ENCODE measurements around a stretch of chr2.

DNA sequence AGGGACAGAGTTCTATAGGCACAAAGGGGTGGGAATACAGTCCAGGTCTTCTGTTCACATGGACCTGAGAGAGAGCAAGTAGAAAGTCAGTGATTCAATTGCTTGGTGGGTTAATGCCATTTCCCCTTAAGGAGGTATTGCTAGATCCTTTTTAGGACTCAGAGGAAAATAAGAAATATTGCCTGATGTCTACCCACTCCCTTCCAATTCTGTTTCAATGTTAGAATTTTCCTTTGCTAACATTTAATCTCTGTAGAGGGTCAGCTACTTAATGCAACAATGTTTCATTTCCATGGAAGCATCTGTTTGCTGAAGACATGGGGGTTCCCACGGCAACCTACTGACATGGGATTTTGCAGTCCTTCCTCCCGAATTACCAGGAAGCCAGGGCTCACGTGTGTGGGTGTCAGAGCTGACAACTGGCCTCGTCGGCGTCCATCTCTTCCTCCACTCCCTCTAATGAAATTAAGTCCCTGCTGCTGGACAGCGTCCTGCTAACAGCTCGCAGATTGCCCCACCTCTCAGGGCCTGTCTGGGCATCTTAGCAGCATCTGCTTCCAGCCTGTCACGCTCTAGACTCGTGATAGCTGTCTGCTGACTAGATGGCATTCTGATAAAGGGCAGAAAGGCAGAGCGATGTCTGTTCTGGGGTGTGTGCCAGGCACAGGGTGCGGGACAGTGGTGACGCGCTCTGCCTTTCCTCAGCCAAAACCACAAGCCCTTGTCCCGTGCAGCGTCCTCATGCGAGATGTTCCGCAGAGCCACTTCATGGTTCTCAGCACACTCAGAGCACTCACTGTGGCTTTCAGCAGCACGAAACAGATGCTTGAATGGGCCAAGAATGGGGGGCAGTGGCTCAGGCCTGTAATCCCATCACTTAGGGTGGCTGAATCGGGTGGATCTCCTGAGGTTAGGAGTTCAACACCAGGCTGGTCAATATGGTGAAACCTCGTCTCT lies 161.2 kb downstream of the ARL4C start:
- PRO-cap: bidirectional peak, plus-strand start at position 468 of the sequence, minus-strand start at position 458 of the sequence
- RAMPAGE, long total RNA: no peak

GRCh38 chr2:234449150-234449648 lies 47.7 kb downstream of the ARL4C start:
- PRO-cap: no peak
- RAMPAGE, long total RNA: no peak

DNA sequence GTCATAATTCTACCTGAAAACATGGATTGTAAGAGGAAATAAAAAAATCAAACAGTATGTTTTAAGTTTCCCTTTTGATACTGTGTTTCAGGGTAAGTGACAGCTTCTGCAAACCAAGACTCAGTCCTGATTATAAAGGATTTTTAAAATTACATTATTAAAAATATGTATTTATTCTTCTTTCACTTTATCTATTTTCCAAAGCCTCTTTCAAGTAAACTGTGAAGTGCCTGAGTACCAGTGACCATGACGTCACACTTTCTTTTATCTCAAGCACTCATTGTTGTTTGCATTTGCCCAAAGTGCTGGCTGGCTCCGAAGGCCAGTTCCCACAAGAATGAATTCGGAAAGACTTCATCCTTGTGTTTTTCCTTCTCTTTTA lies 2.7 kb downstream of the ARL4C start:
- PRO-cap: no peak
- RAMPAGE, long total RNA: no peak

DNA sequence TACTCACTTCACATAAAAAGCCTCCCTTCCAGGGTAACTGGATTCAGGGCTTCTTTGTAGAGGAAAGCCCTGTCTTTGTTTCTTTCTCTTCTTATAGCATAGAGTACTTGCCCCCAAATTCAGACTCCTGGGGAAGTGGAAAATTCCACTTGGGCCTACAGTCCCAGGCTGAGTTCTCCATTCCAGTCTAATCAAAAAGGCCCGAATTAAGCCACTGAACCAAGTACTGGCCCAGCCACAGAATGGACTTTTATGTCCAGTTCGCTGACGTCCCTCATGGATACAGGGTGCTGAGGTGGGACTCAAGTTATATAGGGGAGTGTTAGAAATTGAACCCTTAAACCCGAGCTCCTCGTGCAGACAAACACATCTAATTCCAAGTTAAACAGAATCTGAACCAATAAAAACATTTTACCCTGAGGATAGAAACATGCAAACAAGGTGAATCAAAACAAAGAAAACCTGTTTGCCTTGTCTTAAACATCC lies 136.7 kb upstream of the ARL4C start:
- PRO-cap: no peak
- RAMPAGE, long total RNA: no peak

GRCh38 chr2:234847091-234847546 lies 104.7 kb upstream of the SH3BP4 start:
- PRO-cap: no peak
- RAMPAGE, long total RNA: no peak

DNA sequence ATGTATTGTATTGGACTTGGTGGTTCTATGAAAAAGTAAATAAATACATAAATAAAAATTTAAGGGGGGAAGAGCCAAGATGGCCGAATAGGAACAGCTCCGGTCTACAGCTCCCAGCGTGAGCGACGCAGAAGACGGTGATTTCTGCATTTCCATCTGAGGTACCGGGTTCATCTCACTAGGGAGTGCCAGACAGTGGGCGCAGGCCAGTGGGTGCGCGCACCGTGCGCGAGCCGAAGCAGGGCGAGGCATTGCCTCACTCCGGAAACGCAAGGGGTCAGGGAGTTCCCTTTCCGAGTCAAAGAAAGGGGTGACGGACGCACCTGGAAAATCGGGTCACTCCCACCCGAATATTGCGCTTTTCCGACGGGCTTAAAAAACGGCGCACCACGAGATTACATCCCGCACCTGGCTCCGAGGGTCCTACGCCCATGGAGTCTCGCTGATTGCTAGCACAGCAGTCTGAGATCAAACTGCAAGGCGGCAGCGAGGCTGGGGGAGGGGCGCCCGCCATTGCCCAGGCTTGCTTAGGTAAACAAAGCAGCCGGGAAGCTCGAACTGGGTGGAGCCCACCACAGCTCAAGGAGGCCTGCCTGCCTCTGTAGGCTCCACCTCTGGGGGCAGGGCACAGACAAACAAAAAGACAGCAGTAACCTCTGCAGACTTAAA lies 63.4 kb upstream of the SH3BP4 start:
- PRO-cap: no peak
- RAMPAGE, long total RNA: start-site peak on the minus strand centred at position 467 of the sequence, 32 bp wide, 15 reads

DNA sequence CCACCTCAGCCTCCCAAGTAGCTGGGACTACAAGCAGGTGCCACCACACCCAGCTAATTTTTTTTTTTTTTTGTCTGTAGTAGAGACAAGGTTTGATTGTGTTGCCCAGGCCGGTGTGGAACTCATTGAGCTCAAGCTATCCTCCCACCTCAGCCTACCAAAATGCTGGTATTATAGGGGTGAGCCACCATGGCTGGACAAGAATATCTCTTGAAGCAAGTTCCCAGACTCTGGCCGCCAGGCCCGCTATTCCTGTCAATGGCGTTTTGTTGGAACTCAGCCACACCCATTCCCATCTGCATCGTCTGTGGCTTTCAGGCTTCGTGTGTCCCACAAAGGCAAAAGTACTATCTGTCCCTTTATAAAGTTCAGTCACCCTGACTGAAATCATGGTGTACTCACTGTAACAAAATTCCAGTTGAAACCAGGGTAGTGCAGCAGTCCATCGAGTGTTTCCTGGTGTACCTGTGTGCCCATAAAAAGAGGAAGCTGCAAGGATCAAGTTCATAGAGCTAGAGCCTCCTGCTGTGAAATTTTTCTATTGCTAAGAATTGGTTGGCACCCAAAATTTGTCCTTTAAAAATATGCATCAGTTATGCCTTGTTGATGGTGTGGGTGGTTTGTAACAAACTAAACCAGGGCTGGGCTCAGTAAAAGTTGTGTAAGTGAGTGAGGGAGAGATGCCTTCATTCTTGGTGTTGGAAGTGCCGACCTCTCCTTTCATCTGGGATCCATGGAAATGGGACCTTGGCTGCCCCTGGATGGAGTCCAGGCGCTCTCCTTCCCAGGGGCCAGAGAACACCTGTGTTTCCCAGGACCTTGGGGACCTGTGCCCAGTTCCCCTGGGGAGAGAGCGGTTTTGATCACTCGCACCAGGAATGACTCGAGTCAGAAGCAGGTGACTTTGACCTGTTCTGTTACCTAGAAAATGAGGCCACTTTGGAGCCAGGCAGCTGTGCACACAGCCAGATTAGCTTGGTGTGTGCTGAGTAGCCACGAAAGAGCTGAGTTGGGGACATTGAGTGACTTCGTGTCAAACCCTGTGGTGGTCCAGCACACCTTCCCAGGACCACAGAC lies 97.0 kb downstream of the SH3BP4 start:
- PRO-cap: no peak
- RAMPAGE, long total RNA: no peak

DNA sequence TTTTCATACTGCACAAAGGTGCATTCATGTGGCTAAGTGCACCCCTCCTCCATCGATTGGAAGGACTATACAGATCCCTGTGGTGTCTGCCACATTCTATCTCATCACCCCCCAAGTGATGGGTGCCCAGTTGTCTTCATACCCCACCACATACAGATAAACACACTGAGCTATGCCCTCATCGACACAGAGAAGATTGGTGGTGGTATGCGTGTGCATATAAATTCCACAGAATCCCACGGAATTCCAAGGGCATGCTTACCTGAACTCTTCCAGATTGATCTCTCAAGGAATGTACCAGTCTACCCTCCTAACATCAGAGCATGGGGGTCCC lies 107.5 kb upstream of the AGAP1 start:
- PRO-cap: no peak
- RAMPAGE, long total RNA: no peak

GRCh38 chr2:235418823-235419225 lies 75.0 kb upstream of the AGAP1 start:
- PRO-cap: no peak
- RAMPAGE, long total RNA: no peak

GRCh38 chr2:235444246-235444859 lies 49.5 kb upstream of the AGAP1 start:
- PRO-cap: no peak
- RAMPAGE, long total RNA: no peak

- PRO-cap: no peak
- RAMPAGE, long total RNA: start-site peak on the plus strand at chr2:235543221-235543427, 6 reads
These were observed 49.2 kb downstream of the AGAP1 start for GRCh38 chr2:235542687-235543826.

DNA sequence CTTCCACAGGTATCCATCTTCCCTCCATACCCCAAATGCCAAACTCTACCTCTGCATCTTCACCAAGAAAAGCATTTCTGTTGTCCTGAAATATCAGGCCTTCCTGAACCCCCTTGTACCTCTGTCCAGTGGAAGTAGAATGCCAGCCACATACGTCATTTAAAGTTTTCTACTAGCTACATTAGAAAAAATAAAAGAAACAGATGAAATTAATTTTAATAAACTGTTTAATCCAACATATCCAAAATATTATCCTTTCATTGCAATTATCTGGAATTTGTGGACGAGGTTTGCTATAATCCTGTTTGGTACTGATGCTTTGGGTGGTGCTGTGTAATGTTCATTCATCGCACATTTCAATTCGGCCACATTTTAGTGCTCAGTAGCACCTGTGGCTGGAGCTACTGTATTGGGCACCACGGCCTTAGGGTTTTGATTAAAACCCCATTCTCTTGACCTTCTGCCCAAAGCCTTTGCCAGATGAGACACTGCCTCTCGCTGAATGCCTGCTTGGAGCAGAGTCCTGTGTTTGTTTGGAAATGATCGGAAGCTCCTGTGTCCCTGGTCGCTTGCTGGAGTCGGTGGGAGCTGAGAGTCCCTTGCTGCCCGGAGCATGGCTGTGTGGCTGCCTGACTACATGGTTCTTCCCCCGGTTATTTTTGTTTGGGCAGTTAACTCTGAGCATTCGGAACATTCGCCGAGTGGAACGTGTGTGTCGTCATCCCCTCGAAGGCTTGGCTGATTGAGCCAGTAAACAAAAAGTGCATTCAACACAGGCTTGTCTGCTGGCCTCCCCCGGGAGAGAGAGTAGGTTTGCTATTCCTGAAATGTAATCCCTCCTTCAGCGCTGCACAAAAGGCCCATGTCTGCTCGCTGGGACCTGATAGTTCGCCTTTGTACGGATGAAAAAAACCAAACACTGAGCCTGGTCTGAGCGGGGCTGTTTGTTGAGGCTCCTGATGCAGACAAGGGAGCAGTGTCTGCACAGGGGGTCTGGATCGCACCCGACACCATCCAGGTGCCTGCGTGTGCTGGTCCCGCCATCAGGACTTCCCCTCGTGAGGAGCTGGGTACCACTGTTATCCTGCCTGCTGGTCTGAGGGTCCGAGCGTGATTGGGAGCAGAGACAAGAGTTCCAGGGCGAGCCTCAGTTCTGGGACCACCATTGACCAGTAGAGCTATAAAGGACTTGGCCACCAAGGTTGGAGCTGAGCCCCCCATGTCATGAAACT lies 83.5 kb downstream of the AGAP1 start:
- PRO-cap: unidirectional peak, minus-strand start at position 647 of the sequence
- RAMPAGE, long total RNA: no peak

- PRO-cap: unidirectional peak, minus-strand start at chr2:235615121; unidirectional peak, minus-strand start at chr2:235615329
- RAMPAGE, long total RNA: start-site peak on the plus strand at chr2:235614858-235615071, 9 reads
These were observed 121.1 kb downstream of the AGAP1 start for GRCh38 chr2:235614704-235615516.

DNA sequence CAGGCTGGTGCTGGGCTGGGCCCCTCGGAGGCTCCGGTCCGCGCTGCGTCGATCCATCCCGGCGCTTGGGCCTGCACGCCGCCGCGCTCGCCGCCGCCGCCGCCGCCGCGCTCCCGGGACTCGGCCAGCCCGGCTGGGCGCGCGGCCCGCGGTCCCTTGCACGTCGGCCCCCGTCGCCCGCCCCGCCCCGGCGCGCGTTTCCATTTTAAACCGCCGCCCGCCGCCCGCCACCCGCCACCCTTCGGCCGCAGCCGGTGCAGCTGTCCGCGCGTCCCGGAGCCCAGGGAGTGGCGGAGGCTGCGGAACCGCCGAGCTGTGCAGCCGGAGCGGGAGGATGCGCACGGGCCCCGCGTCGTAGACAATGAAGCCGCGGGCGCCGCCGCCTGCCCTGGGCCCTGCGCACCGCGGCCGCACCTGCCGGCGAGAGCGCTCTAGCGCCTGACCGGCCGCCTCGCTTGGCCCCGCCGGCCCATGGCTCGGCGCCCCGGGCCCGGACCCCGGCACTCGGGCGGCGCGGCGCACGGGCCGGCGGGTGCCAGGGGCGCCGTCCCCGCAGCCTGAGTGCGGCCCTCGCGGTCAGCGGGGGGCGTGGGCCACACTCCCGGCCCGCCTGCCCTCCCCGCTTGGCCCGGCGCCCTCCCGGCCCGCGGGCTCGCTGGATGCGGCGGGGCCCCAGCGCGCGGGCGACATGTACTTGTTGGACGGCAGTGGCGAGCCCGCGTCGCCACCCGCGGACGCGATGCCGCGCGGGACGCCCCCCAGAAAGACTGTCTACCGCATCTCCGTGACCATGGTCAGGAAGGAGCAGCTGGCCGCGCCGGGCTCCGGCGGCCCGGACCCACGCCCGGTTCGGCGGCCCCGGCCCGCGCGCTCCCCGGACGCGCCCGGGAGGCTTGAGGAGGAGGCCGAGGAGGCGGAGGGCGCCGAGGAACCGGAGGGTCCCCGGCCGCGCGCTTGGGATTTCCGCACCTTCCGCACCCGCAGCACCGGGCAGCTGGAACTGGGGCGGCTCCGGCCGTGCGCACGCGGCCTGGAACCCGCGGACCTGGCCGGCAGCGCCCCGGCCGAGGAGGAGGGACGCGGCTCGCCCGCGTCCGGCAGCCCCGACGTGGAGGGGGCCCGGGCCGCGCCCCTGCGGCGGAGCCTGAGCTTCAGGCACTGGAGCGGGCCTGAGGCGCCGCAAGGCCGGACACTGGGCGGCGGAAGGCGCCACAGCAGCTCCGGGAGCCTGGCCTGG lies 176.0 kb downstream of the AGAP1 start:
- PRO-cap: unidirectional peak, plus-strand start at position 237 of the sequence
- RAMPAGE, long total RNA: no peak

DNA sequence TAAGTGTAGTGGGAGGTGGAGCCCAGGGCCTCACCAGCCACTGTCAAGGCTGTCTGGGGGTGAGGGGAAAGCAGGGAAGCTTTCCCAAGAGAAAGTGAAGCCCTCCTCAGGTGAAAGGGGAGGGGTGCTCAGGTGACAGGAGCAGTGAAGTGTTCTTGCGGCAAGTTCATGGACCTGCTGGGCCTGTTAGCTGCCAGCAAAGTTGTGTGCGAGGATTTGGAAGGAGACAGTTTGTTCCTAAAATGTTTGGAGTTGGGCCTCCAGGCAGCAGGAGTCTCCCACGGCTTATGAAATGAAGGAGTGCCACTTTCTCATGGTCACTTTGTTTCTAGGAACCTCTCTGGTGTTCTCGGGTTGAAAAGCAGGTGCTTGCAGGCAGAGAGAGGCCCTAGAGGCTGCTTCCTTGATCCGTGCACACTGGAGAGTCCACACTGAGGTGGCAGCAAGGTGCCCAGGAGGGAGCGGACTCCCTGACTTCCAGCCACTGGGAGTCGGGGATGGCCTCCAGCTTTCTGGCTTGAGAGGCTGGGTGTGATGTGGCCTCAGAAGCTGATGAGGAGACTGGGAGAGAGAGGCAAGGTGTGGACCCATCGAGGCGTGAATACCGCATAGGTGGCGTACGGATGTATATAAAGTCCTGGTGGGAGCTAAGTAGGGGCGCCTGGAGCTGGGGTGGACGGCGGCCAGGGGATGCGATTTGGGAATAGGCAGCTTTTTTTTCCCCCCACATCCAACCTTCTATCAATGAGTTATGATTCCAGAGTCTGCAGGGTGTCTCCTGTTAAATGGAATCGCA lies 221.7 kb downstream of the AGAP1 start:
- PRO-cap: no peak
- RAMPAGE, long total RNA: no peak

GRCh38 chr2:236241343-236242104 lies 22.7 kb downstream of the ASB18 start:
- PRO-cap: no peak
- RAMPAGE, long total RNA: no peak

- PRO-cap: no peak
- RAMPAGE, long total RNA: no peak
These were observed 29.6 kb upstream of the IQCA1 start for GRCh38 chr2:236536770-236537401.

GRCh38 chr2:236570383-236570592 lies 663 bp downstream of the ACKR3 start:
- PRO-cap: no peak
- RAMPAGE, long total RNA: no peak

- PRO-cap: no peak
- RAMPAGE, long total RNA: start-site peak on the plus strand at chr2:236577093-236577201, 8 reads
These were observed 7.2 kb downstream of the ACKR3 start for GRCh38 chr2:236576630-236577436.

- PRO-cap: no peak
- RAMPAGE, long total RNA: no peak
These were observed 119.2 kb downstream of the ACKR3 start for GRCh38 chr2:236688808-236689231.